NB4 (cell line): ENCODE measurements around the gene MED1.

GRCh38 chr17:38796841-38797468 is 2.4 kb downstream of the PIP4K2B start:
- RRBS, result no CpG with 5 or more reads among the region's 9 CpGs

- RRBS, result no CpG with 5 or more reads among the region's 10 CpGs
Observed at GRCh38 chr17:38825536-38825925, 410 bp upstream of the CWC25 start.

GRCh38 chr17:38839964-38840518 is 1.2 kb downstream of the C17orf98 start:
- RRBS, result no CpG with 5 or more reads among the region's 14 CpGs

GRCh38 chr17:38886378-38886949 is 16.6 kb downstream of the LASP1 start:
- RRBS, result no CpG with 5 or more reads among the region's 9 CpGs

GRCh38 chr17:38897006-38897720 is 27.3 kb downstream of the LASP1 start:
- RRBS, result no CpG with 5 or more reads among the region's 10 CpGs

GRCh38 chr17:38921489-38921768 is 45.8 kb downstream of the FBXO47 start:
- RRBS, result no CpG with 5 or more reads among the region's 6 CpGs

DNA sequence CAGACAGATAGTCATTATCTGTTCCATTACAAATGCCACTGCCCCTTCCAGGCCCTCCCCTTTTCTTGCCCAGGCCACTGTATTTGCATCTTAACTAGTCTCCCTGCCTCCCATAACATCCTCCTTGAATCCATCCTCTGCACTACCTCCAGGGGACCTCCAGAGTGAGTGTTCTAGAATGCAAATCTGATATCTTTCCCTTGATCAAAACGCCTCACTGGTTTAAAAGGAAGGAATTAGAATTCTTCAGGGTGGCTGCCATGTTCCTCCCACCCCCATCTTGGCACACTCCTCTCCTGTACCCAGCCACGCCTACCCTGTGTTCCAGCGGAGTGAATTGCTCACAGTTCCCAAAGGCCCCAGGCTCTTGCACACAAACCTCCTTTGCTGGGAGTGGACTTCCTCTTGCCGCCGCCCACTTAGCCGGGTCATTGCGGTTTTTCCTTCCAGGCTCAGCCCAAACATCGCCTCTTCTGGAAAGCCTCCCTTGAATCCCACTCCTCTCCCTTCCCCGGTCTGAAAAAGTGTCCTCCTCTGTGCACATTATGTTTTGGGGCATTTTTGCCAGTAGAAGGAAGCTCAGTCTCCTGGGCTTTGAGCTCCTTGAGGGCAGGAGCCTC is 35.0 kb upstream of the FBXO47 start:
- RRBS, result 15% methylated on average over 3 of the region's 9 CpGs

- RRBS, result 98% methylated on average over 2 of the region's 11 CpGs
Observed at GRCh38 chr17:39057697-39058145, 90.5 kb upstream of the FBXO47 start.

- RRBS, result 0% methylated on average over 1 of the region's 23 CpGs
Observed at GRCh38 chr17:39153394-39154053, 2.1 kb upstream of the PLXDC1 start.

- RRBS, result no CpG with 5 or more reads among the region's 24 CpGs
Observed at GRCh38 chr17:39174590-39175367, 8.8 kb upstream of the ARL5C start.

DNA sequence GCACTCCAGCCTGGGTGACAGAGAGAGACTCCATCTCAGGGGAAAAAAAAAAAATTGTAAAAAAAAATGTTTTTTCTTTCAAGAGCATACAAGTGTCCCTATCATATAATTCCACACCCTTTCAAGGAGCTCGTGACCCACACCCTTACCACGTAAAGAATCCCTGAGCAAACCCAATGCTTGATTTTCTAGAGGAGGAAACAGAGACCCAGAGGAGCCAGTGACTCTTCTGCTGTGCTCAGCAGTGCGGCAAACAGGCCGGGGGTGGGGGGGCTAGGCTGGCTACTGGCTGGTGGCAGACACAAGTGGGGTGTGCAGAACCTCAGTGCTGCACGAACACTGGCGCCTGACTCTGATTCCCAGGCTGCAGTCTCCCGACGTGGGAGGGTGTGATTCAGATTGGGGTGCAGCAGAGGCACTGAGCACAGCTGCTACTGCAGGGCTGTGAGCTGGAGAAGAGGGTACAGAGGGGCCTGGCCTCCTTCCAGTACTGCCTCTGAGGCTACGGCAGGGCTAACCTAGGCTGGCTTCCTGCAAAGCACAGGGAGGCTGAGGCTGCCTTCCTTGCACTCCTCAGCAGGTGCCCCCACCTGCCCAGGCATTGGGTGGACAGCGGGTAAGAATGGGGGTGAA is 8.0 kb downstream of the RPL19 start:
- RRBS, result no CpG with 5 or more reads among the region's 10 CpGs

DNA sequence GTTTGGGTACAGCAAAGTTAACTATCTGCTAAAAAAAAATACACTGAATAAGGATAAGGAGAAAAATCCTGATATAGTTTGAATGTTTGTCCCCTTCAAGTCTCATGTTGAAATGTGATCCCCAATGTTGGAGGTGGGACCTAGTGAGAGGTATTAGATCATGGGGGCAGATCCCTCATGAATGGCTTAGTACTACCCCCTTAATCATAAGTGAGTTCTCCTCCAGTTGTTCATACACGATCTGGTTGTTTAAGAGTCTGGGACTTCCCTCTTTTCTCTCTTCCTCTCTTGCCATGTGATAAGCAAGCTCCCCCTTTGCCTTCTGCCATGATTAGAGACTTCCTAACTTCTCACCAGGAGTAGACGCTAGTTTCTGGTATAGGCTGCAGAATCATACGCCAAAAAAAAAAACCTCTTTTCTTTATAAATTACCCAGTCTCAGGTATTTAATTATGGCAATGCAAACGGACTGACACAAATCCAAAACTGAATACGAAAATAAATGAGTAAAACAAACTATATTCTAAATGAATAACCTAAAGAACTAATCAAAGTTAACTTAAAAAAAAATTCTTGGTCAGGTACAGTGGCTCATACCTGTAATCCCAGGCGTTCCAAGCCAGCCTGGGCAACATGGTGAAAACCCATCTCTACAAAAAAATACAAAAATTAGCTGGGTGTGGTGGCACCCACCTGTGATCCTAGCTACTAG is 75.5 kb downstream of the FBXL20 start:
- RRBS, result no CpG with 5 or more reads among the region's 6 CpGs

DNA sequence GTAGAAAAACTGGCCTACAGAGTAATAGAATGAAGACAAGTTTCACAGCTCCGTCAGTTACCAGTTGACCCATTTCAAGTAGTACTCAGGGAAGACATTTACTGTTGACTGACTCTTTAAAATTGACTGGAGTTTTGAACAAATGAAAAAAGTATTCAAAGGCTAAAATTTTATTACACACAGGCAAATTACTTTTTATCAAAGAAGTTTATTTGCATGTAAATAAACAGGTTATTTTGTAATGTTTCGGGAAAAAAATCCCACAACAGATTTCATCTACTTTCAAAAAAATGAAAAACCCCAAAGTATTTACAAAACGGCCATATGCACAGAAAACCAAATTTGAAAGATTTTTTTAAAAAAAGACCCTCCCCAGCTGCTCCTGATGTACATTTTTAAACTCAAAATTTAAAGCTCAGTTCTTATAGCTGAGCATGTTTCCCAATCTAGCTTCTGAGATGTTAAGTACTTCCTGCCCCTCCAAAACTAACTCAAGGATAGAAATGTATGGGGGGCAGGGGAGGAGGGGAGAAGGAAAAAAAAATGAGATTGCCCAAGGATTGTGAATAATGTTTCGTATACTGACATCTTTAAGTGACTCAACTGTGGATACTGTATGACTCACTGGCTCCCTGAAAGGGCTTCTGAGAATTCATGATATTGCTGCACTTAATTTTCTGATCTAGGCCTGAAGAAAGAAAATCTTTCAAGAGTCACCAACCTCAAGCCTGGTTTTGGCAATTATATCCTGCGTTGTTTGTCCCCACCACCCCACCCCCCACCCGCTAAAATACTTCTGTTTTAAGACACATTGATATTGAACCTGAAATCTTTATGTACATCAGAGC is 2.9 kb upstream of the FBXL20 start:
- RRBS, result no CpG with 5 or more reads among the region's 6 CpGs

GRCh38 chr17:39450791-39451532 is at the start of gene MED1:
Gene MED1, minus strand, starts transcription at chr17:39451263.
- RRBS, result no CpG with 5 or more reads among the region's 38 CpGs

GRCh38 chr17:39461615-39462257 is 450 bp downstream of the CDK12 start:
- RRBS, result 1% methylated on average over 6 of the region's 38 CpGs

DNA sequence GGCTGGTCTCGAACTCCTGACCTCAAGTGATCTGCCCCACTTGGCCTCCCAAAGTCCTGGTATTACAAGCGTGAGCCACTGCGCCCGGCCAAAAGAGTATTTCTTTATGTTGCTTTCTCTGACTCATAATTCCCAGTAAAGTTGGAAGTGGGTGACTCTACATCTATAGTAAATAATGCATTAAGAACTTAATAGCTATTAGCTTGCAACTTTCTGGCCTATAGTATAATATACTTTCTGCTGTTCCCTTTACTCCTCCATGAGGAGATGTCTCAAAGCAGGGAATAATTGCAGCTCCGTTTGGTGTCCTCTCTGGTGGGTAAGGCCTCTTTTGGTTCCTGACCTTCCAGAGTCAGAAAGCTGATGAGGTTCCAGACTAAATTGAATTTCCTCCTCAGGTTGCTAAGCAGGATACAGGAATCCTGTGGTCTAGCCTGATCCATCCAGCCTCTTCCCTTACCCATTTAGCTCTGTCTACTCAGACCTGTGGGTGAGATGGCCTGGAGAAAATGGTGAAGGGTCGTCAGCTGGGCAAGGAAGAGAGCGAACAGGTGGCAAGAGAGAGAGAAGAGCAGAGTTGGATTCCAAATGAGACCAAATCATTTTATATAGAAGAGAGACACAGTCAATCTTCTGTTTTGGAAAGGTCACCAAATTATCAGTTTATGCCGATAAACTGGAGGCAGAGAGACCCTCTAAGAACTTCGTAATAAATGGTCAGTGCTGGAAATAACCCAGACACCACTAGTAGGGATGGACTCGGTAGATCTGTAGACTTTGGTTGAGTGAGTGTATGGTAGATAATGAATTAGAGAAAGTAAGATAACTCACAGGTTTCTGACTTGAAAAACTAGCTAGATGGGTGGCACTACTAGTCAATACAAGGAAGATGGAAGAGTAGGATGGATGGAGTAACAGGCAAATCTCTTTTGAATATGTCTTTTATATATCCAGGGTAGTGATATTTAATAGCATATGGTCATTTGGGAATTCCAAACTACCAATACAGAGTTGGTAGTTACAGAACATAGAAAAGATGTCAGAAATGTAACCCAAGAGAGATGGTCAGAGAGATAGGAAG is 42.3 kb downstream of the CDK12 start:
- RRBS, result no CpG with 5 or more reads among the region's 10 CpGs

DNA sequence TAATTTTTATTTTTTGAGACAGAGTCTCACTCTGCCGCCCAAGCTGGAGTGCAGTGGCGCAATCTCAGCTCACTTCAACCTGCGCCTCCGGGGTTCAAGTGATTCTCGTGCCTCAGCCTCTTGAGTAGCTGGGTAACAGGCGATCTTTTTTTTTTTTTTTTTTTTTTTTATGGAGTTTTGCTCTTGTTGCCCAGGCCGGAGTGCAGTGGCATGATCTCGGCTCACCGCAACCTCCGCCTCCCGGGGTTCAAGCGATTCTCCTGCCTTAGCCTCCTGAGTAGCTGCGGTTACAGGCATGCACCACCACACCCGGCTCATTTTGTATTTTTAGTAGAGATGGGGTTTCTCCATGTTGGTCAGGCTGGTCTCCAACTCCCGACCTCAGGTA is 63.2 kb downstream of the NEUROD2 start:
- RRBS, result no CpG with 5 or more reads among the region's 15 CpGs

DNA sequence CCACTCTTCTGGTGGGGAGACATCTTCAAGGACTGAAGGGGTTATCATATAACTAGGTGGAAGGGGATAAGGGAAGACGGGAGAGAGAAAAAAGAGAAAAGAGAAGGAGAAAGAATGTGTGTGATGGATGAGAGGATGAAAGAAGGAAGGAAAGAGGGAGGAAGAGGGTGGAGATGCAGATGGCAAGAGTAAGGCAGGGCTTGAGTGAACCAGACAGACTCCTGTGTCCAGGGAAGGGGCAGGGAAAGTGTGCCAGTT is 14.6 kb downstream of the NEUROD2 start:
- RRBS, result no CpG with 5 or more reads among the region's 1 CpG

DNA sequence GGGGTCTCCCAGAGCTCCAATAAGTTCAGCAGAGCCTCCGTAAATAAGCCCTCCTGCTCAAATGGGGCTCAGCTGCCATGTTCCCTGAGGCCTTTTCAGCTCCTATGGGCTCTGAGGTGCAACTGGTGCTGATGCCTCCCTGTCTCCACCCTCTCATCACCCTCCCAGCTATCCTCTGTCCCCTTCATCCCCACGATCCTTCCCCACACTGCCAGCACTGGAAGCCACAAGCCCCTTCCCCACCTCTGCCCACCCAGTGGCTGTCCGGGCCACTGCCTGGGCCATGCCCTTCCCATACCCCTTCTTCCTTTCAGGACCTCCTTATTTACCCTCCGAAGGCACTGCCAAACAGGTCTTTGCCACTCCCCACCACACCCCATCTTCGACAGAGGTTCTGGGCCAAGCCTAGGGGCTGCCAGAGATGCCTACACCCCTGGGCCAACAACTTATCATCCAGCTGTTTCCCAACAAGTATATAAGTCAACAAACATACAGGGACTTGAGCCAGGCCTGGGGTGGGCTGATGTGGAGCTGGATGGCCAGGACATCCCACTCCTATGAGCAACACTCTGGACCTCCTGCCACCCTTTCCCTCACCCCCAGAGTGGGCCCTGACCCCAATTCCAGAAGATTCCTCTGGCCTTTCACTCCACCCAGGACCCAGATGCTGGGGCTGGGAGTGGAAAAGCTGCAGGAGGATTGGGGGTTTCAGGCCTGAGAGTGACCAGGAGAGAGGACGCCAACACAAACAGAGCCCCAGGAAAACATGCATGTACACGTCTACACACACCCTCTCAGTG is 1.5 kb upstream of the PPP1R1B start:
- RRBS, result no CpG with 5 or more reads among the region's 7 CpGs

DNA sequence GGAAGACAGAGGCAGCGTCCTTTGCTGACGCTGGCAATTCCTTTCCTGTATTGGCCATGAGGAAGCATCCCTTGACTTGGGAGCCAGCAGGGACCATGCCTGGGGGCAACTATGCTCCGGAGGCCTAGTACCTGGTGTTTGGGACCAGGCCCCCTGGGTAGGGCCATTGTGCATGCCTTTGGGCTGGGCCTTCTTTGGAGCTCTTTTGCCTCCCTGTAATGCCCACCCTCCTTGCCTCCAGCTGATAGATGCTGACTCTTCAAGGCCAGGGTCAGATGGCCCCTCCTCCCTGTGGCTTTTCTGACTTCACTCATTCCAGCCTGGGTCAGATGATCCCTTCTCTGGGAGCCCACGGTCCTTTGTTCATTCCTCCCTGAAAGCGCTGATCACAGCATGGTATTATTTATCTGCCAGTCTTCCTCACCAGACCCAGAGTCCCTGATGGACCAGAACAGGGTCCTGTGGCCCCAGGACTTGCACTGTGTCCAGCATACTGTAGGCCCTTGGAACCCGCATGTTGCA is 2.7 kb downstream of the STARD3 start:
- RRBS, result no CpG with 5 or more reads among the region's 6 CpGs